ENCODE results near the gene GPRC5B.

GRCh38 chr16:16111178-16111801 is 112.0 kb downstream of the ABCC6 start:
- PRO-cap, 6 experiments, result no peak in any of the 6 experiments
- RAMPAGE, long total RNA, 2 experiments, result no peak in any of the 2 experiments
- RRBS, result no CpG with 5 or more reads among the region's 19 CpGs

DNA sequence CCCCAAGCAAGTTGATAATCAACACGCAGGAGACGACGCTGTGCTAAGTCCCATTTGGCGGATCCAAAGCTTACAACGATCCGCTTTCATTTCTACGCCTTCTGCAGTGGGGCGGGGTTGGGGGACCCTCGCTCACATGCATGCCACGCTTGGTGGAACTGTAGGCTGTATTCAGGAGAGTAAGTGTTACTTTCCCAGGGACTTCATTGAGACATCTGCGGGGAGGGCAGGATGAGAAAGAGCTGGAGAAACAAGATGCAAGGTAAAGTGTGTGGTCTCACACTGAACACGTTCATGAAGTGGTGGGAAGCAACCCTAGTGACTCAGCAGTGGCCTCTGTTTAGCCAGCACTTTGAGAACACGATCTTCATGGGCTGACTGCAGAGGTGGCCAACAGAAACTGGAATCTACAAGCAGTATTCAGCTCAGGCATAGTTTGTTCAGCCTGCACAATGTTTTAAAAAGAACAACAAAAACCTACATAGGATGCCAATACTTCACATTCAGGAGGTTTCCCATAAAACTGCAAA is 100.4 kb downstream of the XYLT1 start:
- PRO-cap, 6 experiments, result no peak in any of the 6 experiments
- RAMPAGE, long total RNA, 2 experiments, result no peak in any of the 2 experiments
- RRBS, result no CpG with 5 or more reads among the region's 13 CpGs

DNA sequence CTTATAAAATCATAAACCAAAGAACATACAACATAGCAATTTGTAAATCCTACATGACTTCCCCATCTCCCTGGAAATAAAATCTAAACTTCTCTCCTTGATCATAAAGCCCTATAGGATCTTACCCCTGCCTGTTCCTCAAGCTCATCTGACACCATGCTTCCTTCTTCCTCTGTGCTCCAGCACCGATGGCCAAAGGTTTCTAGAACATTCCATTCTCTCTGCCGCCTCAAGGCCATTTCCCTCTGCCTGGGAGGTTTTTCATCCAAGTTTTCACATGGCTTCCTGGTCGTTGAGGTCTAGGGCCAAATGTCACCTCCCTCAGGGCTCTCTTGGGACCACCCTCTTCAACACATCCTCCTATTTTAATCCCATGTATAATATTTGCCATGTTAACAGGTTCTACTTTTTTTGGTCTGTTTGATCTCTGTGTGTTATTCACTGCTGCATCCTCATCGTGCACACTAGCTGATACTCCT is 78.7 kb downstream of the XYLT1 start:
- PRO-cap, 6 experiments, result no peak in any of the 6 experiments
- RAMPAGE, long total RNA, 2 experiments, result no peak in any of the 2 experiments
- RRBS, result no CpG with 5 or more reads among the region's 4 CpGs

GRCh38 chr16:17483209-17483950 is 12.6 kb upstream of the XYLT1 start:
- PRO-cap, 6 experiments, result no peak in any of the 6 experiments
- RAMPAGE, long total RNA, 2 experiments, result no peak in any of the 2 experiments
- RRBS, result no CpG with 5 or more reads among the region's 11 CpGs

GRCh38 chr16:18787930-18788660 is 2.0 kb downstream of the RPS15A start:
- PRO-cap, 6 experiments, result no peak in any of the 6 experiments
- RAMPAGE, long total RNA, 2 experiments, result no peak in any of the 2 experiments
- RRBS, result no CpG with 5 or more reads among the region's 9 CpGs

DNA sequence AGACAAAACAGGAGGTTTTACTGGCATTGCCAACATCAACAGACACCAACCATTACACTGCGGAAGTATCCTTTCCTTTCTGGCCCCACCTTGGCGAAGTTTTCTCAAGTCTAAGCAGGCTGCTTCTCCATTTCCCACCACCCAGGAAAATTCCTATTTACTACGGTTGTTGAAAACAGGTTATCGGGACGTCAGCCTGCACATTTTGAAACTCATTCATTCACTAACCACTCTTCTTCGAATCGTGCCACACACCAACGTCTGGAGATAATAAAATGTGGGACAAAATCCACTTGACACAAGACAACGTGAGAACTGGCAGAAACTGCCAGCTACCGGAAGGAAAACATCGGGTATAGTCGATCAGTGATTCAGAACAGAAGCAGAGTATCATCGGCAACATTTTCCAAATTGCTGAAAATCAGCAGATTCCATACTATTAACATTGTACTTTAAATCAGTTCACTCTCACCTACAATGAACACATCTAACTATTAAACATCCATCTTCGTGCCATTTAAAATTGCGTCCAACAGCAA is 935 bp downstream of the RPS15A start:
- PRO-cap, 6 experiments, result no peak in any of the 6 experiments
- RAMPAGE, long total RNA, 2 experiments, result no peak in any of the 2 experiments
- RRBS, result no CpG with 5 or more reads among the region's 15 CpGs

- PRO-cap, 6 experiments, result no peak in any of the 6 experiments
- RAMPAGE, long total RNA, 2 experiments, result no peak in any of the 2 experiments
- RRBS, result no CpG with 5 or more reads among the region's 8 CpGs
Observed at GRCh38 chr16:19068220-19068560, 776 bp downstream of the COQ7 start.

- PRO-cap, 6 experiments, result no peak in any of the 6 experiments
- RAMPAGE, long total RNA, 2 experiments, result no peak in any of the 2 experiments
- RRBS, result no CpG with 5 or more reads among the region's 8 CpGs
Observed at GRCh38 chr16:19192677-19193289, 24.7 kb downstream of the SYT17 start.

DNA sequence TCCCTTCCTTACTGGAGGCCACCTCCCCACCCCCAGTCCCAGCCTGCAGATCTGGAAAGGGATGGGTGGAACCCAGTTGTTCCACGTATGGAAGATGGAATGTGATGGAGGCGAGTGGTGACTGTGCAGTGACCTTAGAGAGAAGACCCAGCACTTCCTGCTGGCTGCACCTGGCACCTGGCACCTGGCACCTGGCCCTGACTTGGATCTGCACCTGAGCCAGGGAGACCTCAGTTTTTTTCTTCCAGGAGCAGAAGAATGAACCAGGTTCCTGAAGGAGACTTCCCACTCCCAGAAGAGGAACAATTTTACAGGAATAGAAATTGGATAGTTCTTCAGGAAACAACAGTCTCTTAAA is 33.0 kb upstream of the TMC5 start:
- PRO-cap, 6 experiments, result no peak in any of the 6 experiments
- RAMPAGE, long total RNA, 2 experiments, result no peak in any of the 2 experiments
- RRBS, result no CpG with 5 or more reads among the region's 2 CpGs

DNA sequence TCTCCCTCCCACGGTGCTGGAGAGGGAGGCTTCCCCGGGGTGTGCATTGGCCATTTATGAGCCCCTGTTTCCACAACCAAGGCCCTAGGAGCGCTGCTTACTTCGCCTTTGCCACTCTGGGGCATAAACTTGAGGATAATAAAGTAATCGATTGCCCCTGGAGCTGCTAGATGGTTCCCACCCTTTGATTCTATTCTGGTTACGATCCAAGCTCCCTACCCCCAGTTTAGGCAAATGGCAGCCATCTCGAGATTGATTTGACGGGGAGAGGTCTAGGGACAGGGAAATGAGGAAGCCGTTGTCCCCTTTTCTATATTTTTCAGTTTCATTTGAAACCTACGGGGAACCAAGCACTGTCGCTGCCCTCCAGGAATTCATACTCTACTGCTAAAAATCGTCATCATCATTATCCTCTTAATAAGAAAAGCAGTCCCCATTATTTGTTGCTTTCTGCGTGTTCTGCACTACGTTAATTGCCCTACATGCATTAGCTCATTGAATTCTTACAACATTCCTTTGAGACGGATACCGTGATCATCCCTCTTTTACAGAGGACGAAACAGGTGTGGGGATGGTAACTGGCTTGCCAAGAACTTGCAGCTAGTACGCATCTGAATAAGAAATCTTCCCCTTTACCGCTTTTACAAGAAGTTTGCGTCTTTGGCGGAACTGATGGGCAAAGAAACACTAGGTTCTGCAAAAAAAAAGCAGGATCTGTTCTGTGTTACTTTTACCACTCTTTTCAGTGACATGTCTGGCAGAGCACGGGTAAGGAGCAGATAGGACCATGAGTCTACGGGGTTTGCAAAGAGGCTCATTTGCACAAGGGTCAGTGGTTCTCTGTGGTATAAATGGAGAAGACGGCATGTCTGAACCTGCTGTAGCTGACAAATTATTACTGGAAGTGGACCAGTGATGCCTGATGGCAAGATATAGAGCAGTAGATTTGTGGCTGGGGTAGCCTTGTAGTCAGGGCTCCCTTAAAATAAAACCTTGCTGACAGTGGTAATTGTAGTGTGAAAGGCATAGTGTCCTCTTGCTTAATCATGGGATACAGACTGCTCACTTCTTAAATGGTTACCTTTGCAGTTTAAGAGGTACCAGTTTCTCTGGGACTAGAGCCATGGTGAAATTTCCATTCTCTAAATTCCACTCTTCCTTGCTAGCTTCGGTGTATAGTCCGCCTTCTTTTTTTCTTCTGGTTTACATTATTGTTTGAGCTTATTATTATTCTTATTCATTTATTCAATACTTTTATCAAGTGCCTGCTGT is 1.2 kb downstream of the CCP110 start:
- PRO-cap, 6 experiments, result no peak in any of the 6 experiments
- RAMPAGE, long total RNA, 2 experiments, result no peak in any of the 2 experiments
- RRBS, result 2% methylated on average over 2 of the region's 26 CpGs

DNA sequence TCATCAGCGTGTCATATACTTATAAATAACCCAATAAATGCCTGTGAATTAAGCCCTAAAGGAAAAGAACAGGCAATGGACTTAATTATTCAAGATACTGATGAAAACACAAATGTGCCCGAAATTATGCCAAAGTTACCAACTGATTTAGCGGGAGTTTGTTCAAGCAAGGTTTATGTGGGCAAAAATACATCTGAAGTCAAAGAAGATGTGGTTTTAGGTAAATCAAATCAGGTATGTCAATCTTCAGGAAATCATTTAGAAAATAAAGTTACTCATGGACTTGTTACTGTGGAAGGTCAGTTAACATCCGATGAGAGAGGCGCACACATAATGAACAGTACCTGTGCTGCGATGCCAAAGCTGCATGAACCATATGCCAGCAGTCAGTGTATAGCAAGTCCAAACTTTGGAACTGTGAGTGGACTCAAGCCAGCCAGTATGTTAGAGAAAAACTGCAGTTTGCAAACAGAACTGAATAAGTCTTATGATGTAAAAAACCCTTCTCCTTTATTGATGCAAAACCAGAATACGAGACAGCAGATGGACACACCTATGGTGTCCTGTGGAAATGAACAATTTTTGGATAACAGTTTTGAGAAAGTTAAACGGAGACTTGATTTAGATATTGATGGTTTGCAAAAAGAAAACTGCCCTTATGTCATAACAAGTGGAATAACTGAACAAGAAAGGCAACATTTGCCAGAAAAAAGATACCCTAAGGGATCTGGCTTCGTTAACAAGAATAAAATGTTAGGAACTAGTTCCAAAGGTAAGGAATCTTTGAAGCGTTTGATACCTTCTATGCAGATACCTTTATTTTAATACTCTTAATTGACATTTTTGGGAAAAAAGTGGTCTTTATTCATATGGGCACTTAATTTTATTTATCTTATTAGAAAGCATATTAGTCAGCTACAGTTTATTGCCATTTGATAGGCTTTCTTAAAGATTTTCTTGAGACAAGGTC is 13.4 kb downstream of the CCP110 start:
- PRO-cap, 6 experiments, result no peak in any of the 6 experiments
- RAMPAGE, long total RNA, 2 experiments, result no peak in any of the 2 experiments
- RRBS, result no CpG with 5 or more reads among the region's 10 CpGs

DNA sequence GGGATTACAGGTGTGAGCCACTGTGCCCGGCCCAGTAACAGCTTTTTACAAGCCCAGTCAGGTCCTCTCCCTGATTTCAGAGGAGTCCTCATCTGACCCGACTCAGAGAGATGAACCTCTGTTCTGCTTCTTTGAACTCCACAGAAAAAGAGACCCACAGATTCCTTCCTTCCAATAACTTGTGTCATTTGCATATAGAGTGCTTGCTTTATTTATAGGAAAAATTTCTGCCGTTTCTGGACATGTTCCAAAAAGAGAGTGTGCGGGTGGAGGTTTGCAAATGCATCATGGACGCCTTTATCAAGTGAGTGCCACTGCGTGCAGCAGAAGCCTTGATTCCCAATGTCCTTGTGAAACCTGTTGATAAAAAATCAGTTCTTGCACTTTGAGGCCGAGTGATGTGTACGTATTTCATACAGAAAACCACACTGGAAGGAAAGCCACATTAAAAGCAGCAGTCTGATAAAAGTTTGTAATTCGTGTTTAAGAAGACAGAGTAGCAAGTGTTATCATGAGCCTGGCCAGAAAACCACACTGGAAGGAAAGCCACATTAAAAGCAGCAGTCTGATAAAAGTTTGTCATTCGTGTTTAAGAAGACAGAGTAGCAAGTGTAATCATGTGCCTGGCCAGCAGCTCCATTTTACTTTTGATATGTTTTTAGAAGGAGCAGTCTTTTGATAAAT is 78.1 kb downstream of the KNOP1 start:
- PRO-cap, 6 experiments, result no peak in any of the 6 experiments
- RAMPAGE, long total RNA, 2 experiments, result no peak in any of the 2 experiments
- RRBS, result no CpG with 5 or more reads among the region's 10 CpGs

GRCh38 chr16:19767332-19767758 is 49.3 kb downstream of the IQCK start:
- PRO-cap, 6 experiments, result no peak in any of the 6 experiments
- RAMPAGE, long total RNA, 2 experiments, result no peak in any of the 2 experiments
- RRBS, result no CpG with 5 or more reads among the region's 13 CpGs

- PRO-cap, 6 experiments, result peak in 4 of 6 experiments; most common plus-strand start chr16:19805200 (in 1); most common minus-strand start chr16:19804978 (in 3)
- RAMPAGE, long total RNA, 2 experiments, result no peak in any of the 2 experiments
- RRBS, result no CpG with 5 or more reads among the region's 7 CpGs
Observed at GRCh38 chr16:19804883-19805485, 79.7 kb downstream of the GPRC5B start.

GRCh38 chr16:19884665-19885288 is at the start of gene GPRC5B:
GPRC5B (minus strand) TSS chr16:19884848.
- PRO-cap, 6 experiments, result peak in 6 of 6 experiments; most common plus-strand start chr16:19884986 (in 4); most common minus-strand start chr16:19884843 (in 5)
- RAMPAGE, long total RNA, 2 experiments, result no peak in any of the 2 experiments
- RRBS, result 3% methylated on average over 27 of the region's 72 CpGs

GRCh38 chr16:20385883-20387144 is 18.2 kb downstream of the PDILT start:
- PRO-cap, 6 experiments, result no peak in any of the 6 experiments
- RAMPAGE, long total RNA, 2 experiments, result no peak in any of the 2 experiments
- RRBS, result 35% methylated on average over 6 of the region's 34 CpGs

DNA sequence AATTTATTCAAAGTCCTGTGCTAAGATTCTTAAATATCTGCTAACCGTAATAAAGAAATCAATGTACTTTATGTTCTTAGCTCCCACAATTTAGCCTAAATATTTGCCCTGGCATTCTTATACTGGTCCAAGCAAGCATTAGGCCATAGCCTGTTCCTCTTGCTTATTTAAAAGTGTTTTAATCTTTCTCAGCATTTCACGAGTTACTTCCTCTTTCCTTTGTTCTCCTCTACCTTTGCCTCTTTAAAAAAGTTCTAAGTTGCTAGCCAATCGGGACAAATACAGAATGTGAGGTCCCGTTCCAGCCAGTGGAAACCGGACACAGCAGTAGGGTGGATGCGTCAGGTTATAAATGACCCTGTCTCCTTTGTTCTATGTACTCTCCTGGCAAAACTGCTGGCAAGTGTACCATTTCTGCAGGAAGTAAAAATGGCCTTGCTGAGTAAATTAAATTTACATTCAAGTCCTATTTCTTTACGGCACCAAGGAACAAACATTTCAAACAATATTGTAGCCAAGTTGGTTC is 3.5 kb downstream of the ACSM1 start:
- PRO-cap, 6 experiments, result no peak in any of the 6 experiments
- RAMPAGE, long total RNA, 2 experiments, result no peak in any of the 2 experiments
- RRBS, result no CpG with 5 or more reads among the region's 7 CpGs

- PRO-cap, 6 experiments, result no peak in any of the 6 experiments
- RAMPAGE, long total RNA, 2 experiments, result no peak in any of the 2 experiments
- RRBS, result no CpG with 5 or more reads among the region's 4 CpGs
Observed at GRCh38 chr16:20734892-20735382, 6.7 kb downstream of the THUMPD1 start.

DNA sequence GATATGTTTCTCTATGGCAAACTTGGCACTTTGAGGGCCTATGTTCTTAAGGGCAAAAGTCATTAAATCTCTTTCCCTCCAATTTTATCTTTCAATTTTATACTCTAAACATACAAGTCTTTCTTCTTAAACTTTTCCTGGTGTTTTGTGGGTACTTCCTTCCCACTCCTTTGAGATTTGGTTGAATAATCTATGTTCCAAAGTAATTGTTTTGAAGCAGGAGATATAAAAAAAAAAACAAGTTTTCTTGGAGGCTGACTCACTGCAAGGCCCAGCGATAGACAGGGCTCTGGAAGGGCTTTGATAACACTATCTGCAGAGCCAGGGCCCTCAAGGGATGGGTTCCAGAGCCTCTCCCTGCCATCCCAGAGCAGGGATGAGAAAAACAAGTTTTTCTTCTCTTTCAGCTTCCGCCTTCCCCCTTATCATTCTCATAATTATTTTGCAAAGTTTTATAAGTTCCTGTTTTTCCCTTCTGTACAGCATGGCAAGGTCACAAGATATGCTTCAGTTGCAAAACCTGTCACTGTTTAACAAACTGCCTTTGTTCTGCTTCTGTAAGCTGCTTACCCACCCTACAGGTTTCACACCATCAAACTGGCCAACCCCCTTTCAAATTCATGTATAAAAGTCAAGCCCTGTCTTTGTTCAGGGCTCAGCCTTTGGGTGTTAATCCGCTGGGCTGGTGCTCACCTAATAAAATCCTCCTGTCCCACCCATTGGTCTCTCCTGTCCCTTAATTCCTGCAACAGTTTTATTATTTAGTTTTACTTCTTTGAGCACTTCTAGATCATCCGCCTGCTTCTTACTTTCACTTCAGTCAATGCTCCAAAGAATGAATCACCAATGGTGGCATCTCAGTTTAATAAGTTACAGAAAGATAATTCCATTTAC is 5.5 kb upstream of the THUMPD1 start:
- PRO-cap, 6 experiments, result no peak in any of the 6 experiments
- RAMPAGE, long total RNA, 2 experiments, result no peak in any of the 2 experiments
- RRBS, result no CpG with 5 or more reads among the region's 4 CpGs

DNA sequence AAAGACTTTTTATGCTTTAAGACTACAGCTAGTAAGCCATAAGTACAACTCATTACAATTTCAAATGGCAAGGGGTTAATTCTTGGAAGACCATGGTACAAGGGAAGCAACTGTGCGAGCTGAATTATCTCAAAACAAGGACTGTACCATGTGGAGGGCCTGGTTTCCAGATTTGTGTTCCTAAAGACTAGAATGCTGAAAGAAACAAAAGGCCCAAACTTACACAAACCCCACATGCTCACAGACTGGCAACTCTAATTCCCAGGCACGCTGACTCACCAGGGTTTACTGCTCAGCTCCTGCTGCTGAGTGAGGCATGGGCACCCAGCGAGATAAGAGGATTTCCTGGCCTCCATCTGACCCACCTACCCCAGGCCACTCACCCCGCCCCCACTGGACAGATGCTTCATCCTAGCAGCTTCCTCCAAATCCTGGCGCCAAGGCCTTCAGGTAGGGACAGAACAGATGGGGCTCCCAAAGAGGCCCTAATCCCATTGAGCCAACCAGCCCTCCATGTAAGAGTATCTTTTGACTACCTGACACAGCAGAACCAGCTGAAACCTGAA is 34.0 kb downstream of the DCUN1D3 start:
- PRO-cap, 6 experiments, result no peak in any of the 6 experiments
- RAMPAGE, long total RNA, 2 experiments, result no peak in any of the 2 experiments
- RRBS, result no CpG with 5 or more reads among the region's 5 CpGs

All from heart left ventricle (tissue), 7 donors.